Pericardium fibroblast (primary cell): ENCODE data around the genes PPDPF and LIME1.

DNA sequence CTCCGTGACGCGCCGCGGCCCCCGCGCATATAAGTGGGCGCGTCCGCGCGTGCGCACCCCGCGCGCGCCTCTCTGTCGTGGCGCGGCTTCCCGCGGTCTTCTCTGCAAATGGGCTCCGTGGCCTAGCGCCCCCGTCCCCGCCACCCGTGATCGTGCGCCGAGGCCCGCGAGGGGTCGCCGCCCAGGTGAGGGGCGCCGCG is at the start of gene PPDPF:
TSS of gene PPDPF (plus strand) at position 56 of the 200 bp plus-strand sequence.
- RAMPAGE, long total RNA: start-site peak on the plus strand centred at position 63 of the sequence, 36 bp wide, 1,501 and 836 reads in 2 replicates

- RAMPAGE, long total RNA: no peak
These were observed 3.0 kb upstream of the PTK6 start for GRCh38 chr20:63540137-63540563.

DNA sequence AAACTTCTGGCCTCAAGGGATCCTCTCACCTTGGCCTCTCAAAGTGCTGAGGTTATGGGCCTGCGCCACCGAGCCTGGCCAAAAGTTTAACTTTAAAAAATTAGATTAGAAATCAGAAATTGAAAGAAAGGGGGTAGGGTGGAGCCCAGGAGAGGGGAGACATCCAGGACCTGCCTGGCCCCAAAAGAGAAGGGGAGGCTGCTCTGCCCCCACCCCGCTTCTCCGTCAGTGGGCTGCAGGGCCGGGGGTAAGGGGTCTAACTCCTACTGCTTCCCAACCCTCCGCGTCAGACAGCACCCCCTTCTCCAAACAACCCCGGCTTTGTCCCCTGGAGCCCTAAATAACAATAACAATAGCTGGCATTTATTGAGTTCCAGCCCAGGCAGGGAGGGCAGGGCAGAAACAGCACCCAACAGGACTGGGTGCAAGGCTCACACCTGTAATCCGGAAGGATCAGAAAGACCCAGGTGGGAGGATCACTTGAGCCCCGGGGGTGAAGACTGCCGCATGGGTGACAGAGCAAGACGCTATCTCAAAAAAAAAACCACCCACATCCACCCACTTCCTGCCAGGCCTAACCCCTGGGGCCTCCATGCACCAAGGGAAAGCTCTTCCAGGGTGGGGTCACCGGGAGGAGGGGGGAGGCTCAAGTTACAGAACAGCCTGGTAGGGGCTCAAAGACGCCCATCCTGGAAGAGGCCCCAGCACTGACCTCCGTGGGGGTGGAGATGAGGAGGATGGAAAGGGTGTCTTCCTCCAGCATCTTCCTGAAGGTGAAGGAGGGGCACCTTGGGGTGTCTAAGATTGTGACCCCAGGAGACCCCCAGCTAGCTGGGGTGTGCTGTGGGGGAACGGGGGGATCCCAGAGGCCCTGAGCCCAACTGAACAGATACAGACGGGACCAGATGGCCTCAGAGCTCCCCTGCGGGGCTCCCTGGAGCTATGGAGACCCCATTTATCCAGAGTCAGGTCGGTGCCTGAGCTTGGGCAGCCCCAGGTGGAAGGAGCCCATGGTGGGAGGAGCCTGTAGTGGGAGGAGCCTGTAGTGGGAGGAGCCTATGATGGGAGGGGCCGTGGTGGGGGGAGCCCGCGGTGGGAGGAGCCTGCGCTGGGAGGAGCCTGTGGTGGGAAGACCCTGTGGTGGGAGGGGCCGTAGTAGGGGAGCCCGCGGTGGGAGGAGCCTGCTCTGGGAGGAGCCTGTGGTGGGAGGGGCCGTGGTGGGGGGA is 1.2 kb upstream of the FNDC11 start:
- RAMPAGE, long total RNA: no peak

DNA sequence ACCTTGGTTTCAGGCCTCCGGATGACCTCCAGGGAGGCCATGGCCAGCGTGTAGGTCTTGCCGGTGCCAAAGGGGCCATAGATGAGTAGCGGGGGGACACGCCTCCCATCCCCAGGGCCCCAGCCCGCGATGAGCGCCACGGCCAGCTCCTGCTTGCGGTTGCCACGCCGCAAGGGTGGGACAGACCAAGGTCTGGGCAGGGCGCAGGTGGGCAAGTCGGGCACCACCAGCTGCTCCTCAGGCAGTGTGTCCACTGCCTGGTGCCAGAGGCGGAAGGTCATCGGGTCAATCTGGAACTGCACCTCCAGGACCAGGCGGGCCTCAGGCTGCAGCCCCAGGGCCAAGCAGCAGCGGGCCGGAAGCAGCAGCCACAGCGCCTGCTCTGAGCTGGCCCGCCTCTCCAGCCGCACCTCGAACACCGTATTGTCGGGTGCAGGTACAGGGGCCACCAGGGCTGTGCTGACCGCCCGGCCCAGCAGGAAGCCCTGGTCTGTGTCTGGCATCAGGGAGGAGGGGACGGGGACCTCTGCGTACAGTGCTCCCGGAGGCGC is 5.6 kb downstream of the HELZ2 start:
- RAMPAGE, long total RNA: no peak

- RAMPAGE, long total RNA: no peak
These were observed 9.8 kb upstream of the TNFRSF6B start for GRCh38 chr20:63686298-63687397.

GRCh38 chr20:63704081-63704807 is 3.5 kb downstream of the ARFRP1 start:
- RAMPAGE, long total RNA: no peak

DNA sequence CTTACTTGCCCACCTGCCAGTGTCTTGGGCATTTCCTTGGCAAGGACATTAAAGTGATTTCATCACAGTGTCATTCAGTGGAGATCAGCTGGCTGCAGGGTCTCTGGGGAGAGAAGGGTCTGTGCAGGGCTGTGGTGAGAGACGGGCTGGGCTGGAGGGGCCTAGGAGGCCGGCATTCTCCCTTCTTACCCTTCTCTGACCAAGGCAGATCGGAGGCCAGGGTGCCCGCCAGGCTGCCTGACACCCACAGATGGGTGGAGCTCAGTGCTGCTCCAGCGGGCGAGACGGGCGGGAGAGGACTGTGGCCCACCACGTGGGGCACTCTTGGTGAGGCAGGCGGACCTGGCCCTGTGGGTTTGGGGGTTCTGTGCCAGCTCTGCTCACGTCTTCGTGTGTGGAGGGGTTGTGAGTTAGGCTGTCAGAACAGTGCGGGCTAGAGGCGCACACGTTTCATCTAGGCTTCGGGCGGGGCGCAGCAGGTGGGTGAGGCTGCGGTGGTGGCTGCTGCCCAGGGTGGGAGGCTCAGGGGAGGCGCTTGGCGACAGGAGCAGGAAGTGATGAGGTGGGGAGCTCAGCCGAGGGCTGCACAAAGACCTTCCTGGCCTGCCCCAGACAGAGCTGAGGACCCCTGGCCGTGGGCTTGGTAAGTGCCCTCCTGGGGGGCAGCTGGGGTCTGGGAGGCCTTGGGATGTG is at the start of gene LIME1:
TSS of gene LIME1 (plus strand) at position 595 of the 693 bp plus-strand sequence.
- RAMPAGE, long total RNA: no peak

DNA sequence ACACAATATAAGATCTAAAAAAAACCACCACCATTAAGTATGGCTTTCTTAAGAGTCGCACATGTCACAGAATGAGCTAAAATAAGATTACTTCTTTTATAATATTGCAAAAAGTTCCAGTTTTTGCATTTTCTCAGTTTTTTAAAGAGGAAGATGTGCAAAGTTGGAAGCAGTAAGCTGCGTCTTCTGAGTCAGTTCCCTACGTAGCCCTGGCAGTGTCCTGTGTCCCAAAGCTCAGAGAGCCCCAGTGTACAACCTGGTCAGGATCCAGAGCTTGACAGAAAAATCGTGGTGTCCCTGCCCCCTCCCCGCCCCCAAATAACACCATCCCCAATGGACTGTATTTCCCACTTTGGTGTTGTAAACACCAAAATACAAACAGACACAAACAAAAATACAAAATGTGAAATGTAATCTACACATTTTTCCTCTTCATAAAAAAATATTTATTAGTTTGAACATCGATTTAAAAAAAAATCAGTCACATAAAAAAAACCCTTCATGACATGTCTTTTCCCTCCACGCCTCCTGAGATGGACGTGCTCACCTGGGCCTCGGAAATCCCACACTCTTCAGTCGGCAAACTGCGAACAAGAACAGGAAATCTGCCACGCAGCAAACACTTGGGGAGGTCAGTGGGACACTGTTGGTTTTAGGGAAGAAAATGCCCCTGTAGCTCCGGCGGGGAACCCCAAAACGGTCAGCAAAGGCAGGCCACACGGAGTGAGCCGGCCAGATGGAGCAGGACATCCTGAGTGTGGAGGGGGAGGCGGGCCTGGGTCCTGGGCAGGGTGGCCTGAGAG is 4.7 kb downstream of the SLC2A4RG start:
- RAMPAGE, long total RNA: no peak

GRCh38 chr20:63810738-63811300 is 20.2 kb downstream of the ZBTB46 start:
- RAMPAGE, long total RNA: no peak

GRCh38 chr20:63860256-63860932 is 904 bp upstream of the ABHD16B start:
- RAMPAGE, long total RNA: no peak

GRCh38 chr20:63876578-63877104 is 11.6 kb downstream of the TPD52L2 start:
- RAMPAGE, long total RNA: no peak

GRCh38 chr20:63882648-63883157 is 12.2 kb upstream of the DNAJC5 start:
- RAMPAGE, long total RNA: no peak

DNA sequence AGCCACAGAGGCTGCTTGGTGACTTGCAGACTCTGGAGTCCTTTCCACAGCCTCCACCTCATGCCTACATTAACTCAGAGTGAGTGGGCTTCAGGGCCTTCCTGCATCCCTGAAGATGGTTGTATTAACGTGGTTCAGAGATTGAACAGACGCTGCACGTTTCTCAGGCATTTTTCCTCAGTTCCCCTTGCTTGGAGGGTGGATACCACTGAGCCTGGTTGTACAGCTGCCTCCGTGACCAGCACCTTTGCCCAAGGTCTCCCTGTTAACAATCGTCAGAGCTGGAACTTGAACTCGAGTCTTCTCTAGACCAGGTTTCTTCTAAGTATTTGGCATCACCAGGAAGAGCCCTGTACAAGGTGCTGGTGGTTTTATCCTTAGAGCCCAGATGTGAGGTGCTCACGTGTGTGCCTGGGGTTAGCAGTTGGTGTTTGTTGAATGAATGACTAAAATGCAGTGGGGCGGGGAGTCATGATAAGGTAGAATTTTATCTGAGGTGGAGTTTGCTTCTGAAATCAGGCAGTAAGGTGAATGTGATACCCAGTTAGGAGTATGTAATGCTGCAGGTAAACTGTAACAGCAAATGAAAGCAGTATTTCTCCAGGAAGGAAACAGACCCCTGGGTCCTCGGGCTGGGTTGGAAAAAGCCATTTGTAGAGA is 3.0 kb downstream of the DNAJC5 start:
- RAMPAGE, long total RNA: no peak

- RAMPAGE, long total RNA: no peak
These were observed 16.3 kb downstream of the DNAJC5 start for GRCh38 chr20:63911010-63911939.

- RAMPAGE, long total RNA: no peak
These were observed 10.2 kb upstream of the C20orf204 start for GRCh38 chr20:64025728-64026138.

DNA sequence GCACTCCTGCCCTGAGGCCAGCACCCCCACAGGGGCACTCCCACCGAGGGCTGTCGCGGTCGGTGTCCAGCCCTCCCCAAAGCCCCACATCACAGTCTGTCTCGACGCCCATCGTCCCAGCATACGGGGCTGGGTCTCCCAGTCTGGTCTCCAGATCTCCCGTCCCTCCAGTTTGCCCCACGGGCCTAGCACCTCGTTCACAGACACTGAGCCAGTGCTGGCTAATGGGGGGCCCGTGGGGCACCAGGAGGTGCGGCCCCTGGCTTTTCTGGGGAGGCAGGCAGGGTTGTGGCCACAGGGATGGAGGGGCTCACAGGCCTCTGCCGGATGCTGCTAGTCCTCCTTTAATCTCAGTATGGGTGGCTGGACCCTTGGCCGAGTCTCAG is 1.5 kb upstream of the SOX18 start:
- RAMPAGE, long total RNA: no peak

- RAMPAGE, long total RNA: no peak
These were observed 2.2 kb upstream of the SOX18 start for GRCh38 chr20:64051466-64052225.

DNA sequence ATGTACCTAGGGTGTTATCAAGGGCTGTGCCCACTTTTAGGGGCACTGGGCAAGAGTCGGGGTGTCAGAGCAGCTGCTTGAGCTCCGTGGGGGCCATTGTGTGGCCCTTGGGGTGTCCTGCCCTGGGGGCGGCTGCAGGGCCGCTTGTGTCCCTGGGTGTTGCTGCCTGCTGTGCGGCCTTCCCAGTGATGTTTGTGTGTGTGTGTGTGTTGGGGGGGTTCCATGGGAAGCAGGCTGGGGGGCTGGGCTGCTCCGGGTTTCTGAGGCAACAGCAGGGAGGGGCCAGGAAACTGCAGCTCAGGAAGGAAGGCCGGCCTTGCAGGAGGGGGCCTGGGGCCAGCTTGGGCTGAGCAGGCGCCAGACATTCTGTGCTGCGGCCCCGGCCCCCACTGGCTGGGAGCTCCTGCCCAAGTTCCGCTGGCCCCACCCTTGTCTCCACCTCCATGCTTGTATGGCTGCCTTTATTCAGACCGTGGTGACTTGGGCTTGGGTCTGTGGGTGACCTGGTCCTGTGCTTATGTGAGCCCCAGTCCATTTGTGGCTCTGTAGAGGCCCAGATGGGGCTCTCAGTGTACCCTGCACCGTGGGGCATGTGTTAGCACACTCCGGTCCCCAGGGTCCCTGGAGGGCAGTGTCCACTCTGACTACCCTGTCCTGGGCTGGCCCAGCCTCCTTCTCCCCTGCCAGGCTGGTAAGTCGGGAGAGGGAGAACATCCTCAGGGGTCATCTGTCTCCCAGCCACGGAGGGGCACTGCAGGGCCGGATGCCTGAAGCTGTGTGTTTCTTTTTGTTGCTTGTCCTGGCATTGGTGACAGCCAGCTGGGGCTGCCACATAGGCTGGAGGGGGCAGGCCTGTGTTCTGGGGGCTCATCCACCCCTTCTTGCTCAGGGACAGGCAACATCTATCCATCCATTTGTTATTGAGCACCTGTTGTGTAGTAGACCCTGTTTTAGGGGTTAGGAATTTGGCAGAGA is 4.6 kb upstream of the SOX18 start:
- RAMPAGE, long total RNA: no peak

GRCh38 chr20:64223507-64223908 is 32.0 kb upstream of the PCMTD2 start:
- RAMPAGE, long total RNA: no peak